Measurements from ENCODE around the gene ANAPC5.

DNA sequence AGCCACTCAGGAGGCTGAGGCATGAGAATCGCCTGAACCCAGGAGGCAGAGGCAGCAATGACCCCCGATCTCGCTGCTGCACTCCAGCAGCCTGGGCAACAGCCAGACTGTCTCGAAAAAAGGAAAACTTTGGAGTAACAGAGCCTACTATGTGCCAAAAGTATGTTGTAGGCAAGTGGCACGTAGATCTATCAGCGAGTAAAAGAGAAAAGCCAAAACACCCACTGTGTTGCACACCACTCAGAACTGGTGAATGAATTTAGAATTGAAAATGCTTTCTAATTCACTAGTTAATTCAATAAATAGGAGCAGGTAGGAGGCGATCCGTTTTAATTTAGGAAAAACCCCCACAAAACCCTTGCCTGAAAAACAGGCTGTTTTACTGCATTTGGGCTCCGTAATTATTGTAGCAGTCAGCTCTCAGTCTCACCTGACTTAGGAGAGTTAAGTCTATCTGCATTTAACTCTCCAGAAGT is 1.0 kb downstream of the POP5 start:
- PRO-cap: no peak

- PRO-cap: no peak
Observed at GRCh38 chr12:120599030-120599585, 17.9 kb upstream of the POP5 start.

GRCh38 chr12:120630136-120630613 is 10.3 kb upstream of the CABP1 start:
- PRO-cap: no peak

GRCh38 chr12:120648853-120649745 is 8.7 kb downstream of the CABP1 start:
- PRO-cap: no peak

DNA sequence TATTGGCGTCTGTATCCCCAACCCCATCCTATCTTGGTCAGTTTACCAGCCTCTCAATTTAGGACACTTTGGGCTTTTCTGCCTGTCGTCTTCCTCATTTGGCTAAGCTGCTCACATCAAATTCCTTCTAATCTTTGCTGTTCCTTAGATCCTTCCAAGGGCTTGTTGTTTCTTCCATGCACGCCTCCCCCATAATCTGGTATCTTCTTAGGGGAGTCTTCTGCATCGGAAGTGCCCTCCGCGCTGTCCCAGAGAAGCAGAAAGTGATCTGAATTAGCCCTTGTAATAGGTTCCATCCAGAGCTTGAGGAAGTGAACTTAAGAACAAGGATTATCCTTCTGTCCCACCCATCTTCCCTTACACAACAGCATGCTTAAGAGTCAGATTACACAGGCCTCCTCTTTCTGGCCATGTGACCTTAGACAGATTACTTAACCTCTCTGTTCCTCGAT is 11.2 kb downstream of the CABP1 start:
- PRO-cap: no peak

- PRO-cap: bidirectional peak, plus-strand start at chr12:120686575, minus-strand start at chr12:120686380; unidirectional peak, plus-strand start at chr12:120686861; bidirectional peak, plus-strand start at chr12:120687155, minus-strand start at chr12:120686947
Observed at GRCh38 chr12:120686115-120687049, 567 bp upstream of the MLEC start.

DNA sequence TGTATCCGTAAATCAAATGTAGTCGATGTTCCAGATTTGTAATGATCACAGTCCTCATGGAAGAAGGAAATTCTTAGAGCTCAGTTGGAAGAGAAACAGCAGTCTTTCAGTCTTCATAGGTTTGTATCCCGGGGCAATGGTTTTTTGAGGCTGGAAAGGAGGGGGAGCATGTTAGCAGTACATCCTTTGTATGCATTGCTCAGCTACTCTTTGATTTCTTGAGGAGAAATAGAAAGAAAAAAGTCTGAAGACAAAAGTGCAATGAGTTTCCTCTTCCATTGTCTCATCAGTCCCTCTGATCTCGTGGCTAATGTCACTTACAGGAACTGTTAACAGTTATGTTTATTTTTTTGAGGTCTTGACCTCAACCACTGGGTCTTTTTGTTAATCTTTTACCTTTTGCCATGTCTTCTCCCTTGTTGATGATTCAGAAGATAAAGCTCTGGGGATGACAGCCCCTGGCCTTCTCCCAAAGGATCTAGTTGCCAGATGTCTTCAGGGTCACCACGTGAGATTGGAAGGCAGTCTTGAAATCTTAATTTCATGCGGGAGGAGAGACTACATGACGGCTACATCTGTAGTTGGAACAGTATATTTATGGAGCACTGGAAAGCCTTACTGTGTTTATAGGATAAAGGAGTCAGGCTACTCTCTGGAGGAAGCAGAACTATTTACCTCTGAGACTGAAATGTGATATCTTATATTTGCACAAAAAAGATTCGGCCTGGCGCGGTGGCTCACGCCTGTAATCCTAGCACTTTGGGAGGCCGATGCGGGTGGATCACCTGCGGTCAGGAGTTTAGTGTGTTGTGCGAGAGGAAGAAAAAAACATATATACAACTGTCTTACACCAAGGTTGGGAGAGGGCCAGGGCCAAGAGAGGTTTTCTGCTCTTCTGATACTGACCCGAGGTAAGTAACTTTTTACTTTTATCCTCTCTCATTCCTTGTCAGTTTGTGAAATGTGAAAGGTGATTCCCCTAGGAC is 5.6 kb downstream of the MLEC start:
- PRO-cap: no peak

GRCh38 chr12:120711286-120711820 is 1.1 kb downstream of the UNC119B start:
- PRO-cap: no peak

- PRO-cap: no peak
Observed at GRCh38 chr12:120771440-120771979, 45.9 kb downstream of the ACADS start.

- PRO-cap: no peak
Observed at GRCh38 chr12:120847736-120848402, 56.3 kb downstream of the SPPL3 start.

DNA sequence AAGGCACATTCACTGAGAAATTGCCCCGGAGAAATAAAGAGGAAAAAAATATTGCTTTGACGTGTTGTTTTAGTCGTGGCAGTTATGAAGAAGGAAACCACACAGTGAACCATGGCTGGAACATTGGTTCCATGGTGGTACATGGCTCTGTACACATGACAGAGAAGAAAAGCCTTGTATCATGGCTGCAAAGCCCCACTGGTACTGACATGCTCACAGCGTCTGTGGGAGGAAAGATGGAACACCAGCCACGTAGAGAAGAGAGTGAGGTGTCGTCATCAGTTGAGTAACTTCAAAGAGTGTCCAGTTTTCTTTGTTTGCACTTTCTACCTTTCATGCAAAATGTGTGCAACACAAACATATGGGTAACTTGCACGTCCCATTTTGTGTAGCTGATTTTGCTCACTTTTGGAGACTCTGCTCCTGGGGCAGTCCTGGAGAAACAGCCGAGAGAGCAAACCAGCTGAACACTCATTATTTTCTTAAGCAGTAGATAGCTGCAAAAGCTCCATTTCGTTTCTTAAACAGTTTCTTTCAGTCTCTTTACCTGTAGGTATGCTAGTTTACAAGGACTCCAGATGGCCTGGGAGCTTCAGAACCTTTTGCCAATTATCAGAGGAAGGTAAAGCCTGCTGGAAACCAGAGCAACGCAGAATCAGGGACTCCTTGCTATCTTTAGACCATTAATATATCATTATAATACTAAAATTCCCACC is 6.3 kb upstream of the P2RX7 start:
- PRO-cap: no peak

DNA sequence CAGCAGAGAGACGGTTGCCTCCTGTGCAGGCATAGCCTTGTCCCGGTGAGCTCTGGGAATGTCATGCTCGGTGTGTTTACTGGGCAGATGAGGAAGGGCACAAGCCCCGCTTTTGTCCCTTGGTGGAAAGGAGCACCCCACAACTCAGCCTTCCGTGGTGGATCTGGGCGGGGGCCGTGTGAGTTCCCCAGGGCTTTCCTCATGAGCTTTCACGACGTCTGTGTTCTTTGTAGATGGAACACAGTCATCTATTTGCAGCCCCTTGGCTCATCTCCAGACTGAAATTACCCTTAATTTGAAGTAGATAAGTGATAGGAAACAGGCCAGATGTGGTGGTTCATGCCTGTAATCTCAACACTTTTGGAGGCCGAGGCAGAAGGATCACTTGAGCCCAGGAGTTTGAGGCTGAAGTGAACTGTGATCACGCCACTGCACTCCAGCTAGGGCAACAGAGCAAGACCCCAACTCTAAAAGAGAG is 8.7 kb downstream of the P2RX4 start:
- PRO-cap: no peak

- PRO-cap: bidirectional peak, plus-strand start at chr12:121352651, minus-strand start at chr12:121352408
Observed at GRCh38 chr12:121351741-121352983, at the start of gene ANAPC5. Gene ANAPC5 (minus strand): TSS chr12:121352411.

DNA sequence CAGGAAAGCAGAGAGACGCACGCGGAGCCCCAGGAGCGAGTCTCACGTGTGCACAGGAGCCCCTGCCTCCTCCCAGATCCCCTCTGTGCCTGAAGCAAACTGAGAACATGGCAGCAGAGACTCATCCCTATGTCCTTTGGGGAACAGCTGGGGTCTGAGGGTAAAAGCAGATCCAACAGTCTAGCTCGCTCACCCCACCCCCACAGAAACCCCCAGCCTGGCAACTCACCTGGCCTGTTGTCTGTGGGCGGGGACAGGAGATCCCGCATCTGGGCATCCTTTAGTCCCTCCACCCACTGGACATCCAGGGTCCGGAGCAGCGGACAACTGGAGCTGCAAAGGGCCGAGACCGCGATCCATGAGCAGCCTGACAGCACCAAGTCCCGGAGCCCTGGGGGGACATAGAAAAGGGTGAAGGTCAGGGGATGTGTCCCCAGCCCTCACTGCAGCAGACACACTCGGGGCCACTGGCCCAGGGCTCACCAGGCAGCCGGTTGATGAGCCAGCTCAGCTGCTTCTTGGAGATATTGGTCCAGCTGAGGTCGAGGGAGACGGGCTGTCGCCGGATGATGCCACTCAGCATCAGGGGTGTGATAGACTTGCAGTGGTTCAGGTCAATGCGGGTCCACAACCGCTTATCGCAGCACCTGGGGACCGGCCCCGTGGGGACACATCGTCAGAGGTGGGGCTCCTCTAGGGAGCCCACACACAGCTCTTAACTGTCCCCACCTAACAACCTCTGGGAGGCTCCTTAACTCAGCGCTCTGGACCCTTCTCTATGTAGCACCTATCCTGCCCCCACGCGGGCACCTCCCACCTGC is 40.9 kb downstream of the RNF34 start:
- PRO-cap: no peak

DNA sequence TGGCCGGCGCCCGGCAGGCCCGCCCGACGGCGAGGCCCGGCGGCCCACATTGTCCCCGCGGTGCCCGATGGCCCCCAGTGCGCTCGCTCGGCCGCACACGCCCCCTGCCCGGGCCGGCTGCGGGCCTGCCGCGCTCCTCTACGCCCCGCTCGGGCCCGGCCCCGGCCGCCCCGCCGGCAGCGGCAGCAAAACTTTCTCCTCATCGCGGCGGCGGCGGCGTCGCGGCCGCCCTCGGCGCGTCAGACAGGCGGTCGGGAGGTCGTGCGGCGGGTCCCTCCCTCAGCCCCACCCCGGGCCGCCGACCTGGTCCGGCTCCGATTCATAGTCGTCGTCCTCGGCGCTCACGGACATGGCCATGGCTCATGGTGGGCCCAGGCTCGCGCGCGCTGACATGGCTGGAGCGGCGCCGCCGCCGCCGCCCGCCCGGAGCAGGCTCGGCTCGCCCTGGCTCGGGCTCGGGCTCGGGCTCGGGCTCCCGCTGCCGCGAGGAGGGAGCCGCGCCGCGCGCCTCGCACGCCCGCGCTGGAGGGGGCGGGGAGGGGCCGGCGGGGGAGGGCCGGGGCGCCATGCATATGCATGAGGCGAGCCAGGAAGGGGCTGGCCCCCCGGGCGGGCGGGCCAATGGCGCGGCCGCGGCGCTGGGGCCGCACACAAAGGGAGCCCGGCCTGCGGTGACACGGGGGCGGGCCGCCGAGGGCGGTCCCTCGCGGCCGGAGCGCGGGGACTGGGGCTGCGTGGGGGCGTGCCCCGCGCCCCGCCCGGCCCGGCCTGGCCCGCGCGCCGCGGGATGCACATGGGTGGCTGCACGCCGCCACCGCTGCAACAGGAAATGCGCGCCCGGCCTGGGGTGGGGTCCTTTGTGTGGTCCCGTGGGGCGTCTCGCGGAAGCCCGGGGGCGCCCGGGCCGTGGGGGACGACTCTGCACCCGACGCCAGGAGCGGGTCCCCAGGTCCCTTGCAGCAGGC is 67.2 kb downstream of the RNF34 start:
- PRO-cap: unidirectional peak, minus-strand start at position 245 of the sequence; bidirectional peak, plus-strand start at position 681 of the sequence, minus-strand start at position 524 of the sequence; unidirectional peak, plus-strand start at position 885 of the sequence

DNA sequence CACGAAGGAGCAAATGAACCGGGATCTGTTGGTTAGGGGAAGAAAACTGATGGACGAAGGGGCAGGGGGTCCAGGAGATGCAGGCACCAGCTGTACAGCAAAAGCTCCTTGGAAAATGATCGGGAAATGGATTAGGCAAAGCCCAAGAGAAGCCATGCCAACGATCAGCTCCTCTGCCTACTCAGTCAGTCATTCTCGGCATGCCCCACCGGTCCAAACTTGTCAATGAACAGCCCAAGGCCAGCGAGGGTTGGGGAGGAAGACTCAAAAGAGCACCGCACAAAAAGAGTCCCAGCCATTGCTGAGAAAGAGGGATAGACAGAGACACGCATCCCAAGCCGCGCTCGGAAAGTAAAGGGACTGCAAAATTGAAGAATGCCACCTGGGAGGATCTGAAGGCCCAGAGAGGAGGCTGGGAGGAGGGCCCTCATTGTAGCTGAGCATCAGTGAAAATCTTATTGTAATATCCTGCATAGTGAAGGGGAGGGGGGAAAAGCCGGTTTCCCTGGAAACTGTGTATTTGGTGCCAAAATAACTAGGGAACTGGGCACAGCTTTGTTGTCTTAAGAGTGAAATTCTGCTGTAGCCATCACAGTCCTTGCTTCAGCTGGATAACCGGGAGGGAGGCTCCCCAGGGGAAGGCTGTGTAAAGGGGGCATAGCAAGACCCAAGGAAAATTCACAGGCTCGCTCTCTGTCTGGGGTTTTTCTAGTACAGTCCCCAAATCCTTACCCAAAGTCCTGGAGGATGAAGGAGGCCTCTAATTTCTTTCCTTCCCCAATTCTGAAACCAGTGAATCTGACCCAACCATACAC is 4.7 kb downstream of the KDM2B start:
- PRO-cap: no peak

DNA sequence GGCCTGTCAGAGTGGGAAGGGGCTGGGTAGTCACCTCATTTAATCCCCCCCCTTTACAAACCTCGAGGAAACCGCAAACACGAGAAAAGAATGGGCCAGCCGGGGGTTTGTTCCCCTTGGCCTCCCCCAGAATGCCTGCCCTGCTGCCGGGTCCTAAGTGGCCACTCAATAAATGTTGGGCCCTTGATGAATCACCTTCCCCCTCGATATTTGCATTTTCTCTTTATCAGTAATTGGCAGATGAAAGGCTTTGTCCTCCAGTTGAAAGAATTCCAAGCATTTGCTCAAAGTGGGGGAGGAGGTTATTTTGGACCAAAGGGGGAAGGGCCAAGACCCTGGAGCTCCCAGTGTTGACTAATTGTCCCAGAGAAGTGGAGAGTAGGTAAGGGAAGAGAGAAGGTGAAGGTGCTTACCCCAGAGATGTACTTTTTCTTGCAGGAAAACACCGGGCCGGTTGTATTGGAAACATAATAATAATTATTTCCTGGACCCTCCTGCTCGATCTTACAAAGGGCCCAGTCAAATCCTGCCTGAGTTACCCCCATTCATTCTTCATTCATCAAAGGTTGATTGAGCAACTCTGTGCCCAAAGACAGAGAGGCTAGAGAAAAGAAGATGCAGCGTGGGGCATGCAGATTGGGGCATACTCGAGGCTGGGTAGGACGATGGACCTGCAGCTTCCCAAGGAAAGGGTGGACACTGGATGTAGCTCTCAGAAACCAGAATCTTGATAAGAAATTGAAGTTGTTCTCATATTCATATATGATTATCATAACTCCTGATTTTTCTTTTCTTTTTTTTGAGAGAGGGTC is 2.0 kb upstream of the KDM2B start:
- PRO-cap: no peak

DNA sequence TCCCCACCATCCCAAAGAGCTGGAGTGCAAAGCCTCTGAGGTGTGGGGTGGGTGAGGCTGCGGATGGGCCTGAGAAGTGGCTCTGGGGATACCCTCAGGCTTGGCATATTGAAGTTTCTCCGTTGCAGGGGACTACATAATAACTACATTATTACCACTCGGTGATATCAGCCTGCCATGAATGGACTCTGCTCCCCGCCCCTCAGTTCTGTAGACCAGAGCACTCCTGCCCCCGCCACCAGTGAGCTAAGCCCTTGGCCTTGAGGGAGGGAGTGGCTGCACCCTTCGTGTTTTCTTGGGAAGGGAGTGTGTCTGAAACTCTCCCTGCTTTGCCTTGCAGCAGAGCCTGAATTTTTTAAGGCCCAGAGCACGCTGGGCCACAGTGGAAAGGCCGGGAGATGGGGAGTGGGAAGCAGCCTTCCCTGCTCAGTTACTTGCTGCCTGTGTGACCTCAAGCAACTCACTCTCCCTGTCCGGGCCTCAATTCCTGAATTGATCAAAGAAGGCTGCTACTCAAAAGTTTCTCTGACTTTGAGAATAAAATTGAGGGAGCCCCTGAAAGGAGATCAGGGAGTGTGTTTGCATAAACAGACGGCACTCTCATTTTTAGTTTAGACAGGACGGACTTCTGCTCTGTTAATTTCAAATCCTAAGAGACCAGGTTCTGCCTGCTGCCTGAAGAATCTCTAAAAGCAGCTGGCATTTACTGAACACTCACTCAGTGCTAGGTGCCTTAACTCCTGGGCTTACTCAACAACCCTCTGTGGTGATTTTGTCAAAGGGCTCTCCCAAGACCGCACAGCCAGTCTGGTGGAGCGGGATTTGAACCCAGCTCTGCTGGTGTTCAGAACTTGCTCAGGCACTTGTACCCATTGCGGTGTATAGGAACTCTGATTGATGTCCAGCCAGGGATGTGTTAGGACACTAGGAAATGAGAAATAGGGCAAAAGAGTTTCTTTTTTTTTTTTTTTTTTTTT is 41.2 kb downstream of the MORN3 start:
- PRO-cap: no peak

GRCh38 chr12:121711621-121712036 is 923 bp upstream of the TMEM120B start:
- PRO-cap: unidirectional peak, plus-strand start at chr12:121711866

DNA sequence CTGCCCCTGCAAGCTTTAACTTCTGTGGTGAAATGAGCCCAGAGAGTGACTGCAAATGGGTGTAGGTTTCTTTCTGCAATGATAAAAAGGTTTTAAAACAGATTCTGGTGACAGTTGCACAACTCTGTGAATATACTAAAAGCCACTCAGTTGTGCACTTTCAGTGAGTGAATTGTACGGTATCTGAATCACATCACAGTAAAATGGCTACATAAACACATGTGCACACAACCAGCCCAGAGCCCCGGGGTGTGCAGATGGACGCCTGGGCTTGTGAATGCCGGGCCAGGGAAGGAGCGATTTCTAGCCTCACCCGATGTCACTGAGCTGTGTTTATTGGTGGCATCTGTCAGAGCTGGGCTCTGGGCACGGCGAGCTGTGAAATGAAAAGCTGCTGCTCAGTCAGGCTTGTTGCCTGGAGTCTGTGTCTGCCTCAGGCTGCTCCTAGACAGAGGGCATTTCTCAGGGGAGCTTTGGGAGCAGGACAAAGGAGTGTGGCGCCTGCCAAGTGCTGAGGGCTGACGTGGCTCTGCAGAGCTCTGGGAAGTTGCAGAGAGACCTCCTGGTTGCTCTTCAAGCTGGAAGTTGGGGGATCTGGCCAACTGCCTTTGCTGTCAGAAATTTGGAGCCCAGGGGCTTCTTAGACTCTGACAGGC is 25.9 kb downstream of the RHOF start:
- PRO-cap: no peak

Data from bronchus (tissue), 1 donor.